ENCODE data around the gene TRAPPC3.

GRCh38 chr1:35501117-35501779 is 56.0 kb downstream of the KIAA0319L start:
- RRBS, result no CpG with 5 or more reads among the region's 7 CpGs

- RRBS, result no CpG with 5 or more reads among the region's 5 CpGs
Measured at GRCh38 chr1:35502735-35503500, 54.3 kb downstream of the KIAA0319L start.

- RRBS, result no CpG with 5 or more reads among the region's 2 CpGs
Measured at GRCh38 chr1:35505814-35506287, 51.4 kb downstream of the KIAA0319L start.

GRCh38 chr1:35524998-35525637 is 32.1 kb downstream of the KIAA0319L start:
- RRBS, result no CpG with 5 or more reads among the region's 3 CpGs

DNA sequence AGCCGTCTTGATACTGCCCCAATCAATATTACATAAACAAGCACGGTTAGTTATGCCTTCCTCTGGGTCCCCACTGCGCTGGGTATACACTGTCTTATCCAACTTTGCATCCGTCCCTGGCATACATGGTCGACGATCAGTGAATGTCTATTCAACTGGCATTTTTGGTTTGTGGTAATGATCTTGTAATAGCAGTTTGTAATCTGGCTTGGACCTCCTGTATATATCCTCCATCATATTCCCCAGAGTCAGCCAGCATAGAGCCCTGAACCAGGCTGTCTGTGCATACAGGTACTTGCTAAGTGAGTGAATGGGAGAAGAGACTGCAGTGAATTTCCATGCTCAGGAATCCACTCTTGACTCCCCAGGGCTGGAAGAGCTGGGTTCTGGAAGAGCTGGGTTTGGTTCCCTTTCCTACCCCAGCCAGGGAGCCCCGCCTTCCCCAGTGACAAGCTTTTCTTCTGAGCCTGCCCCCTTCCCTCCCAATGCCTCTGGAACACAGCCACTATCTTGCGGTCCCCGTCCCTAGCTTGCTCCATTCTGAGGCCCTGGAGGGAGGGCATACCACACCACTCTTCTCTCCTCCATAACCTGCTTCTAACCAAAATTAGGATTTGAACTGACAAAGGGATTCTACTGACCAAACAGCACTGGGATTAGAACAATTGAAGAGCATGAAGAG is 992 bp downstream of the C1orf216 start:
- RRBS, result no CpG with 5 or more reads among the region's 9 CpGs

- RRBS, result no CpG with 5 or more reads among the region's 3 CpGs
Measured at GRCh38 chr1:35751326-35751572, 18.5 kb downstream of the CLSPN start.

GRCh38 chr1:35855049-35856165 is 27.6 kb upstream of the AGO1 start:
- RRBS, result no CpG with 5 or more reads among the region's 17 CpGs

- RRBS, result no CpG with 5 or more reads among the region's 4 CpGs
Measured at GRCh38 chr1:35886002-35886557, 3.1 kb downstream of the AGO1 start.

DNA sequence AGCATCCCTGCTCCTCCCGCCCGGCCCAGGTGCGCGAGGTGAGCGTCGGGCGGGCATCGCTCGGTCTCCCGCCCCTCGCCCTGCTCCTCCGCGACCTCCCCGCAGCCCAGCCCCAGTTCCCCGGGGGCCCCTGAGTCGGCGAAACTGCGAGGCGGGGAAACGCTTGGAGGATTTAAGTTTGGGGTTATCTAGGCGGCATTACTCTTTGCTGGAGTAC is 503 bp downstream of the AGO3 start:
- RRBS, result 2% methylated on average over 10 of the region's 21 CpGs

DNA sequence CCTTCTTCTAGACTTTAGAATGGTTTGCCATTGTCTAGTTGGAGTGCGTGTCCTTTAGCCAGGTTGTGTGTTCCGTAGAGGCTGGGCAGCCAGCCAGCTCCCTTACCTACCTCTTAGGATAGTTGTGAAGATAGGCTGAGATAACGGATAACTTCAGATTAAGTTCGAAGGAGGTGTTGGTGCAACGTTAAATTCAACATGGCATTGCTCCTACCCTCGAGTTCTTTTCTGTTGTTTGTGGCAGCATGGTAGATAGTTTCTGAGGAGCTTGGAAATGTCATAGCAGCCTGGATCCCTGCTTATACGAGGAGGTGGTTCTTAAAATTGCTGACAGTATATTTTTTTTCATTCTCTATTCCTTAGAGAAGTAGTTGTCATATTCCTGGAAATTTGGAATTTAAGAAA is 814 bp downstream of the AGO3 start:
- RRBS, result no CpG with 5 or more reads among the region's 7 CpGs

- RRBS, result 83% methylated on average over 4 of the region's 23 CpGs
Measured at GRCh38 chr1:36115027-36115694, 9.9 kb downstream of the COL8A2 start.

DNA sequence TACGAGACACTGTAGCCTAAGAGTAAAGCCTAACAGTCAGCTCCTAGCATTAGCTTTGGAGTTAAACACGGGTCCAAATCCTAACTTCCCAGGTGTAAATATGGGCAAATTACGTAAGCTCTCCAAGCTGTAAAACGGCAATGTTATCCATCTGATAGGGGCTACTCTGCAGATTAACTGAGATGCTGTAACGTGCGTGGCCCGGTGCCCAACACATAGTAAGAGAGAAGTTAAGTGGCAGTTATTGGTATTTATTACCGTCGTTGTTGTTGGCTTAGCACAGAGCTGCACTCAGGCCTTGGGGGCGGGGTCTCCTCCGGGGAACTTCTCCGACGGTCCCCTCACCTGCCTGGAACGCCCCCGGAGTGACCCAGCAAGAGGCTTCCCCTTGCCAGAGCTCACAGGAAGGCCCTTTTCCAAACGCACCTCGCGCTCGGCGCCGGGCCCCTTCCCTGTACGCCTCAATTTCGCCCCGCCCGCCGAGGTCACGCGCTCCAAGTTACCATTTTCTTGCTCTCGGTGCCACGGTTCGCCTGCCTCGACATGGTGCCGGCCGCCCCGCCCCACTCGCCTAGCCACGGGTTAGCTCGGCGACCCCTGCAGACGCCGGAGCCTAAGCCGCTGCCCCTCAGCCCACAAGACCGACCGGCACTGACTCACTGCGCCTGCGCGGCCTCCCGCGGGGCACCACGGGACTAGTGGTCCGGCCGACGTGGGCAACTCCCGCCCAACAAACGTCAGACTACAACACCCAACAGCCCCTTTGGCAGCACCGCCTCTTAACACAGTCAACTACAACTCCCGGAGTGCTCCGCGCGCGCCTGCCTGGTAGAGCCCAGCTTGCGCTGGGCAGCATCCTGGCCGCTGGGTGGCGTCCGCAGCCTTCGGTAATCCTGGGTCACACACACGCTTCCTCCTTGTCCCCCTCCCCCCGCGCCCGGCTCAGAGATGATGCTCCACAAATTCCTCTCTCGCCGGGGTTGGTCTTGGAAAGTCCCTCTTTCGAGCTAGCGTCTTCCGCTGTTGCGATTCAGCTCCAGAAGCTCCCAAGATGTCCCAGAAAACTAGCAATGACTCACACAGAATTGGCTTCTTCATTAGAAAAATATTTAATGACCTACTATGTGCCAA is at the start of gene TRAPPC3:
TSS of gene TRAPPC3 (minus strand) at position 653 of the 1,131 bp plus-strand sequence.
- RRBS, result 1% methylated on average over 42 of the region's 76 CpGs

DNA sequence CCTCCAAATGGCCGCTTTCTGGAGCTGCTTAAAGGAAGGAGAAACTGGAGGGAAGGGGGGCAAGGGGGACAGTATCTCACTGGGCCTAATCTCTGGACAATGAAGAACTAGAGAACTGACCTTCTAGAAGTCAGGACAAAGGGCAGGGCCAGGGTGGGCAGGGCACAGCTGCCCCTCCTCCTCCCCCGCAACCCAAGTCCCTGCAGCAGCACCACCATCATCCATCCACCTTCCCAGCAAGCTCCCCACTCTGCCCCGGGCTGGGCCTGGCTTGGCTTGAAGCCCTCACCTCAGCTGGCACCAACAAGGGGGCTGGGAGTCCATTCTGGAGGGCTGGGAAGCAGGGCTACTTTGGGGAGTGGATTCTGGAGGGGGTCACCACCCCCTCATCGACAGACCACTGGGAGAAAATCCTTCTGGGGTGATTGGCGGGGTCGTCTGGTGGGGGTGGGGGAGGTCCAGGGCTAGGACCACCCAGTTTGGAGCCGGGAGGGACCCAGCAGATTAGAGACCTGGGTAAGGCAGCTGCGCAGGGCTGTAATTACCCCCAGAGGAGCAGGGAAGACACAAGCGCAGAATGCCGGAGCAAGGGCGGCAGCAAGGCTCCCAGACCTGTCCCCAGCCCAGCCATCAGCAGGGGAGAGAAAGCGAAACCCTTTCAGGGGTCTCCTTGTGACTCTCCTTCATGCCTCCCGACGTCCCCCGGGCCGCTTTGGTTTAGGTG is 785 bp upstream of the MAP7D1 start:
- RRBS, result 2% methylated on average over 6 of the region's 16 CpGs

- RRBS, result no CpG with 5 or more reads among the region's 24 CpGs
Measured at GRCh38 chr1:36155737-36156006, 288 bp upstream of the MAP7D1 start.

GRCh38 chr1:36231244-36231666 is 7.0 kb downstream of the THRAP3 start:
- RRBS, result no CpG with 5 or more reads among the region's 2 CpGs

DNA sequence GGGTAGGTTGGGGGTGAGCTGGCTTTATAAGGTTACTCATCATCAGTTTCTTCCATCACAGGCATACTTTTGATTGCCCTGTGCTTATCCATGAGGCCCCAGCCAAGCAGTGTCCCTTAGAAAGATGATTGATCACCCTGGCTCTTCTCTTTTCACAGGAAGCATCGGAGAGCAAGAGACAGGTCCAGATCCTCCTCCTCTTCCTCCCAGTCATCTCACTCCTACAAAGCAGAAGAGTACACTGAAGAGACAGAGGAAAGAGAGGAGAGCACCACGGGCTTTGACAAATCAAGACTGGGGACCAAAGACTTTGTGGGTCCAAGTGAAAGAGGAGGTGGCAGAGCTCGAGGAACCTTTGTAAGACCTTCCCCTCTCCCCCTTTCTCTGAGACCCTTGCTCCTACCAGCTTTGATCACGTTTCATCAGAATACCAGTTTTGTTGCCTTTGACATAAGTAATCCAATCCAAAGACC is 5.4 kb upstream of the SH3D21 start:
- RRBS, result no CpG with 5 or more reads among the region's 4 CpGs

GRCh38 chr1:36303528-36304831 is 2.2 kb upstream of the SH3D21 start:
- RRBS, result no CpG with 5 or more reads among the region's 32 CpGs

DNA sequence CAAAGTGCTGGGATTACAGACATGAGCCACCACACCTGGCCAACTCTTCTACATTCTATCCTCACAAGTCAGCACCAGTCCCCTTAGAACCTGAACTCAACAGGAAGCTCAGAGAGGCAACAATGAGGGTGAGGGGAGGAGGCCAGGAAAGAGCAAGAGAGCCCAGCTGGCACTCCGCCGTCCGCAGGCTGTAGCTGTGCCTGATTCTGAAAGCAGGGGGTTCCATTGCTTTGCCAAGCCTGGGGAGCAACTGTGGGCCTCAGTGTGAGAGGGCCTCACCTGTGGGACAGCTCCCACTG is 18.7 kb downstream of the STK40 start:
- RRBS, result no CpG with 5 or more reads among the region's 3 CpGs

GRCh38 chr1:36387203-36388066 is 1.7 kb upstream of the STK40 start:
- RRBS, result no CpG with 5 or more reads among the region's 12 CpGs

- RRBS, result 50% methylated on average over 1 of the region's 9 CpGs
Measured at GRCh38 chr1:36664485-36664914, 181.8 kb upstream of the CSF3R start.

All from T47D (cell line).